IMR-90 (cell line): Measurements from ENCODE around the genes MGP and PDE6H.

DNA sequence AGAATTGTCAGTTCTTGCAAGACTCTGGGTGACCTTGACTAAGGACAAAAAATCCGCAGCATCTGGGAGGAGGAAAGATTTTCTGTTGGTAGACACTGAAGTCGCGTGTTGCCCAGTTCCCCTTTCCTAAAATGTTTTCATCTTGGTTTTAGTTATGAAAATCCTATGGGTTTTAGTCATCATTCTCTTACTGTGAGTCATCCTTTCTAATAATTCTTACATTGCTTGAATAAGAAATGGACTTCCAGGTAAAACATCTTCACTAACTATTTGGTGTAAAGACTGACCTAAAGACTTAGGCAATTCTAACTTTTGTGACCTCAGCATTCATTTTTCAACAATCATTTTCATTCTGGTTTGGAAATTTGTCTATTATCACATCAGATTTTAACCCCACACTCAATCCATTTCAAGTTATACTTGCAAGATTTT is 9.0 kb downstream of the GSG1 start:
- RRBS = no CpG with 5 or more reads among the region's 3 CpGs
CAGE:
- cytosol, long polyA plus RNA = no peak
- long polyA plus RNA = no peak
- nucleus, long polyA plus RNA = no peak

DNA sequence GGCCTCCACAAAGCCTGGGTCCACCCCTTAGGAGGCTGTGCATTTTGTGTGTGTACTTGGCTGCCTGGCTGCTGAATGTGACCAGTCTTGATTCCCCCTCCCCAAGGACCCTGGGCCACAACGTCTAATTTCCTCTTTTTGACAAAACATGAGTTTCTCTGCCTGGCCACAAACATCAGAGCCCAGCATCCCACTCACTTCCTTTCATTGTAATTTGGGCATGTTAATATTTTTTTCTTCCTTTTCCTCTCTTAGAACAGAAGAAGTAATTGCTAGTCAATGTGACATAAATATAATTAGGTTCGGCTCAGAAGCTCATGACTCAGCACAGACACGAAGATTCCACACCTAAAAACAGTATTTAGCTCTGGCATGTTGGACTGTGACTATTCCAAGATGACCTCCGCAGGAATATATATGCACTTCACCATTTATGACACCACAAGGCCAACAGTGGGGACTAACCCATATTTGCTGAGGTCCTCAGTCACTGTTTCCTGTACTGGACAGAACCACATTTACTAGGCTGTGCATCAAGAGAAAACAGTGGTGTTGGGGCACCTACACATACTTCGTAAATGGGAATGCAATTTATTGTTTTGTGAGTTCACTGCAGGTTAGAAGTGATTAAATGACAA is 4.3 kb downstream of the GSG1 start:
- RRBS = no CpG with 5 or more reads among the region's 5 CpGs
CAGE:
- cytosol, long polyA plus RNA = no peak
- long polyA plus RNA = no peak
- nucleus, long polyA plus RNA = no peak

DNA sequence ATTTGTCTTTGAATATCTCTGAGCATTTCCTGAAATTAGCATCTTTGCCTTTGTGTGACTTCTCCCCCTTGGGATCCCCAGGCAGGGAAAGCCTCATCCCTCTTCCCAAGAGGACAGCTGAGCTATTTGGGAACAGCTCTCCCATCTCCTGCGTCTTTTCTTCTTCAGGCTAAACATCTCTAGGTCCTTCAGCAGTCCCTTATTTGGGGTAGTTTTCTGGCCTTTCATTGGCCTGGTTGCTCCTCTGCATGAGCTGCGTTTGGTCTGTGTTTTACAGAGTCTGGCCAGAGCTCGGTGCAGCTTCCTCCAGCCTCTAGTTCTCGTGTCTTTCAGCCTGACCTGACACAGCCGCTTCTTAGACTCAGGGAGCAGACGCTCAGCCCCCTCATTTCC is 13.4 kb upstream of the GSG1 start:
- RRBS = no CpG with 5 or more reads among the region's 6 CpGs
CAGE:
- cytosol, long polyA plus RNA = no peak
- long polyA plus RNA = no peak
- nucleus, long polyA plus RNA = no peak

GRCh38 chr12:13146439-13147065 is 43.1 kb upstream of the GSG1 start:
- RRBS = no CpG with 5 or more reads among the region's 3 CpGs
CAGE:
- cytosol, long polyA plus RNA = no peak
- long polyA plus RNA = no peak
- nucleus, long polyA plus RNA = no peak

DNA sequence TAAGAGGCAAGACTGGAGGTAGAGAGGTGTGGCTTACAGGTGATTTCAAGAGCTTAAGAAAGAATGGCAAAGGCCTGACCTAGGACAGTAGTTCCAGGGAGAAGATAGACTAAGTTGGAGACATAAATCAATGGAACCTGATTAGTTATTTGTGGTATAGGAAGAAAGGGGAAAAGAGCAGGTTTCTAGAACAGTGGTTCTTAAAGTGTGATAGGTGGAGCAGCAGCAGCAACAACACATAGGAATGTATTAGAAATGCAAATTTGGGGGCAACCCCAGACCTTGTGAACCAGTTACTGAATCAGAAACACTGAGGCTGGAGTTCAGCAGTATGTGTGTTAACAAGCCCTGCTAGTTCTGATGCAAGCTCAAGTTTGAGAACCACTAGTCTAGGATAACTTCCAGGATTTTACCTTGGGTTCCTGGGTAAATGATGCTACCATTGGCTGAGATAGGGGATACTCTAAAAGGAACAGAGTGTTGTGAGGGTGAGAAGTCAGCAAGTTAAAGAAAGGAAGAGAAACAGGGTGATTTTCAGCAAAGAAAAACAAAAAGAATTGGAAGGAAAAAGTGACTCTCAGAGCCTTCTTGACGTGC is 308.7 kb downstream of the EMP1 start:
- RRBS = no CpG with 5 or more reads among the region's 1 CpG
CAGE:
- cytosol, long polyA plus RNA = no peak
- long polyA plus RNA = no peak
- nucleus, long polyA plus RNA = no peak

DNA sequence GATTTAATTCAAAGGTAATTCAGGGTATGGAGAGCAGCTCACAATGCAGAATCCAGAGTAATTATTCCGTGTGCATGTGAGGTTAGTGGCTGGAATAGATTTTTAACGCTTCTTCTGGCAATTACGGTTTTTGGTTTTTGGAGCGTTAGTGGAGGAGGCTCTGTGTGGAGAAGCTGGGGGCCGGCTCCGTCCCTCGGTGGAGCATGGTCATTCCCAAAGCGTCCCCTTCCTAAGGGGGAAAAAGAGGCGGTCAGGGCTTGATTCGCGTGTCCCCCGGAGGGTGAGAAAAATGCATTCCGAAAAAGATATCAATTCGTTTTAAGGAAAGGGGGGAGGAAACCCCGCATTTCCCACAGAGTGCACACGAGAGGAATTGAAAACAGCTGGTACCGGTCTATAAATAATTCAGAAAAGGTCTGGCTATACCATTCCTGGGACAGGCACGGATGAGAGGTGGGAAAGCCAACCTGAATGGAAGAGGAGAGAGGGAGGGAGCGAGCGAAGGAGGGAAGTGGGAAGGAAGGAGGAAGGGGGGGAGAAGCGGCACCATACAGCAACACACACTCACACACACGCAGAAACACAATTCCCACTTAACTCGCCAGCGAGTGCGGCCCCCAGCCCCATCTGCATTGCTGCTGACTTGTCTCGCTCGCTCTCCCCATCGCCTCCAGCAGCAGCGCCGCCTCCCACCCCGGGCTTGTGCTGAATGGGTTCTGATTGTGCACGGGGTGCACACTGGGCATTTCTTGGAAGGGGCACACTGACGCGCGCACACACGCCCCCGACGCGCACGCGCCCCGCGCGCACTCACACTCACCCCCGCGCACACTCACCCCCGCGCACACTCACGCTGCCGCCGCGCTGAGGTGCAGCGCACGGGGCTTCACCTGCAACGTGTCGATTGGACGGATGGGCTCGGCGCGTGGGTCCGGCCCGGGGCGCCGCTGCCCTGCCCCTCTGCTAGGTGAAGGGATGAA is 984 bp downstream of the GRIN2B start:
- RRBS = 5% methylated on average over 7 of the region's 64 CpGs
CAGE:
- cytosol, long polyA plus RNA = no peak
- long polyA plus RNA = no peak
- nucleus, long polyA plus RNA = no peak

DNA sequence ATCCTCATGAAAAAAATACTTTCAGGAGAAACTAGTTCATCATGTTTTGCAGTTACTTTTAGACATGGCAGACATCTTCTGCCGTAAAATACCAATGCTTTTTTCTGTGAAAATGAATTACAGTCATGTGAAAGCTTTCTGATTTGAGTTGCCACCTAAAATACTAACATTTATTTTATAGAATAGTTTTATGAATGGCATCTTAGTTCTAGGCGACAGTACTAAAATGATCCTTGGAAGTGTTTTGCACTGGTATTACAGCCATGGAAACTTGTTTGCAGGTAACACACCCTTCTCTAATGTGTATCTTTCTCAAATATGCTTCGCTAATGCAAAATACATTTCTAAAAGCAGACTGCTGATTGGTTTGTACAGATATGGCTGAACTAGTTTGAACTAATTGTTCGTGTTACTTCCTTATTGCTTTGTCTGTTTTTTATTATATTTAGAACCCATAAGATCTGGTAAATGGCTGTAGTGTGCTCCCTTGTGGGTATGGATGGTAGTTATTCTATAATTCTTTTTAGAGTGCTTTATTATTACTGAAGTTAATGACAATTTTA is 52.9 kb downstream of the ATF7IP start:
- RRBS = no CpG with 5 or more reads among the region's 4 CpGs
CAGE:
- cytosol, long polyA plus RNA = no peak
- long polyA plus RNA = no peak
- nucleus, long polyA plus RNA = no peak

DNA sequence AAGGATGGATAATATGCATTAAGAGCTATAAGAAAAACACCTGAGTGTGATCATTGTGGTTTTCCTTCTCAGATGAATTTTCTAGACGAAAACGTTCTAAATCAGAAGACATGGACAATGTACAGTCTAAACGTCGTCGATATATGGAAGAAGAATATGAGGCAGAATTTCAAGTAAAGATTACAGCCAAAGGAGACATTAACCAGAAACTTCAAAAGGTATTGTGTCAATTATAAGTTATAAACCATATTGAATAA is 70.5 kb downstream of the ATF7IP start:
- RRBS = no CpG with 5 or more reads among the region's 5 CpGs
CAGE:
- cytosol, long polyA plus RNA = no peak
- long polyA plus RNA = no peak
- nucleus, long polyA plus RNA = no peak

- RRBS = no CpG with 5 or more reads among the region's 14 CpGs
CAGE:
- cytosol, long polyA plus RNA = no peak
- long polyA plus RNA = no peak
- nucleus, long polyA plus RNA = no peak
Measured at GRCh38 chr12:14771312-14772420, 735 bp upstream of the H4C16 start.

GRCh38 chr12:14775075-14775809 is 1.0 kb downstream of the H2AJ start:
- RRBS = 0% methylated on average over 2 of the region's 23 CpGs
CAGE:
- cytosol, long polyA plus RNA = no peak
- long polyA plus RNA = no peak
- nucleus, long polyA plus RNA = no peak

DNA sequence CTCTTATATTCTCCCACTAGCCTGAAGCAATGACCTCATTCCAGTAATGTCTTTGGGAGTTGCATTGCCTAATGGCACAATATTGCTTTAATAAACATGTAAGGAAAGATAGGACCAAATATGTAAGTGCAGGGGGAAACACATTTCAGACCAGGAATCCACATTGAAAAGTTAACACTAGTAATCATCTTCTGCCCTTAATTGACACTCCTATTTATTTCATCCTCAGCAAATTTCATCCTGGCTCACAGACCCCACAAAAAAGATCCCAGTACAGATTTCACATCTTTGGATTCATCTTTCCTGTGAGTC is 1.6 kb downstream of the H2AJ start:
CAGE:
- cytosol, long polyA plus RNA = no peak
- long polyA plus RNA = no peak
- nucleus, long polyA plus RNA = no peak

GRCh38 chr12:14885458-14886336 is at the start of gene MGP:
MGP (minus strand) TSS chr12:14885854.
- RRBS = no CpG with 5 or more reads among the region's 9 CpGs
CAGE:
- cytosol, long polyA plus RNA = no peak
- long polyA plus RNA = no peak
- nucleus, long polyA plus RNA = no peak

GRCh38 chr12:14903619-14904500 is 18.2 kb upstream of the MGP start:
- RRBS = no CpG with 5 or more reads among the region's 12 CpGs
CAGE:
- cytosol, long polyA plus RNA = no peak
- long polyA plus RNA = no peak
- nucleus, long polyA plus RNA = no peak

GRCh38 chr12:14972812-14973171 is at the start of gene PDE6H:
PDE6H (plus strand) TSS chr12:14973042.
- RRBS = no CpG with 5 or more reads among the region's 2 CpGs
CAGE:
- cytosol, long polyA plus RNA = no peak
- long polyA plus RNA = no peak
- nucleus, long polyA plus RNA = no peak

- RRBS = no CpG with 5 or more reads among the region's 2 CpGs
CAGE:
- cytosol, long polyA plus RNA = no peak
- long polyA plus RNA = no peak
- nucleus, long polyA plus RNA = no peak
Measured at GRCh38 chr12:15157199-15158096, 63.8 kb downstream of the RERG start.

- RRBS = no CpG with 5 or more reads among the region's 8 CpGs
CAGE:
- cytosol, long polyA plus RNA = no peak
- long polyA plus RNA = no peak
- nucleus, long polyA plus RNA = no peak
Measured at GRCh38 chr12:15215836-15216492, 5.3 kb downstream of the RERG start.

DNA sequence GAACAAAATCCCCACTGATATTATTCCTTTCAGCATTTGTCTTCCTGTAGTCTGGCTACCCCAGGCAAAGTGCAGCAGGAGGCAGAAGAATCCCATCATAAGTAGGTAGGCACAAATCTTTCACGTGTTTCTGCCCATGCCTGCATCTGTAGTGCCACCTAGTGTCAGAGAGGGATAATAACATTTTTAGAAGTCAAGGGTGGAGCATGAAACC is 47.7 kb upstream of the RERG start:
- RRBS = no CpG with 5 or more reads among the region's 1 CpG
CAGE:
- cytosol, long polyA plus RNA = no peak
- long polyA plus RNA = no peak
- nucleus, long polyA plus RNA = no peak

DNA sequence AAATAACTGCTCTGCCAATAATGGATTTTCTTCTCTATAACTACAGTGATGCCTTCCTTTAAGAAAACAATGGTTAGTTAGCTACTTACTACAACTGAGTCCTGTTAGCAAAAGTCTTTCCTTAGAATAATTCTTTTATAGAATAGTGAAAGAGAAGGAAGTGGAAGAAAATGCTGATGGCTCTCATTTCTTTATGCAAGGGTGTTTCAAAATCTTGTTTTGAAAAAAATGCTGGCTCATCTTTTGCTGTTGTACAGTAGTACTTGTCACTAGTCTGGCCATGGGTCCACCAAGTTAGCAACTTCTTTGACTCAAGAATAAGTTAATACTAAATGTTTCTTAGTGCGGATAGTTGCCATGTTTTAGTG is 225.3 kb downstream of the PTPRO start:
- RRBS = no CpG with 5 or more reads among the region's 1 CpG
CAGE:
- cytosol, long polyA plus RNA = no peak
- long polyA plus RNA = no peak
- nucleus, long polyA plus RNA = no peak

DNA sequence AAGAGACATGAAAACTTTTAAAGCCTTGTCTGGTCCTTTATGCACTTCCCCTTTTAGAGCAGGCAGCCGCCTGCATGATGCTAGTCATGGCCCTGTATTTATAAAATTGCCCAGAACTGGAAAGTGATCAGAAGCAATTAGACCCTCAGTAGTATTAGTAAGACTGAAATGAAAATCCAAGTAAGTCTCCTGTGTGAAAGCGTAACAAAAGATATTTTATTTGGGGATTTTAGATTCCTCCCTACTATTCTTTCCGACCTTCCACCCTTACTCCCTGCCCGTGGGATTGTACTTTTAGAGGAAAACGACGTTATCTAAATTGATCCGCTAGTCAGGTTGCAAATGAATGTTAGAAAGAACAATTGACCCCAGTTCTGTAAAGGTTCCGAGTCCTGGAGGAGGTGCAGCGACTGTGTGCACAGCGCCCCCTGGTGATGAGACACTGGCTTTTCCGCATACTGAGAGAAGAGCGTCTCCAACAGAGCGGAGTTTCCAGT is 12.3 kb downstream of the MGST1 start:
- RRBS = no CpG with 5 or more reads among the region's 13 CpGs
CAGE:
- cytosol, long polyA plus RNA = no peak
- long polyA plus RNA = no peak
- nucleus, long polyA plus RNA = no peak

- RRBS = no CpG with 5 or more reads among the region's 24 CpGs
CAGE:
- cytosol, long polyA plus RNA = no peak
- long polyA plus RNA = no peak
- nucleus, long polyA plus RNA = no peak
Measured at GRCh38 chr12:16382611-16383551, 35.4 kb downstream of the MGST1 start.